GM06990 (cell line): ENCODE results near the genes MRTFB and PLA2G10.

GRCh38 chr16:11618058-11618786 lies 31.5 kb upstream of the LITAF start:
- RRBS, result no CpG with 5 or more reads among the region's 21 CpGs

DNA sequence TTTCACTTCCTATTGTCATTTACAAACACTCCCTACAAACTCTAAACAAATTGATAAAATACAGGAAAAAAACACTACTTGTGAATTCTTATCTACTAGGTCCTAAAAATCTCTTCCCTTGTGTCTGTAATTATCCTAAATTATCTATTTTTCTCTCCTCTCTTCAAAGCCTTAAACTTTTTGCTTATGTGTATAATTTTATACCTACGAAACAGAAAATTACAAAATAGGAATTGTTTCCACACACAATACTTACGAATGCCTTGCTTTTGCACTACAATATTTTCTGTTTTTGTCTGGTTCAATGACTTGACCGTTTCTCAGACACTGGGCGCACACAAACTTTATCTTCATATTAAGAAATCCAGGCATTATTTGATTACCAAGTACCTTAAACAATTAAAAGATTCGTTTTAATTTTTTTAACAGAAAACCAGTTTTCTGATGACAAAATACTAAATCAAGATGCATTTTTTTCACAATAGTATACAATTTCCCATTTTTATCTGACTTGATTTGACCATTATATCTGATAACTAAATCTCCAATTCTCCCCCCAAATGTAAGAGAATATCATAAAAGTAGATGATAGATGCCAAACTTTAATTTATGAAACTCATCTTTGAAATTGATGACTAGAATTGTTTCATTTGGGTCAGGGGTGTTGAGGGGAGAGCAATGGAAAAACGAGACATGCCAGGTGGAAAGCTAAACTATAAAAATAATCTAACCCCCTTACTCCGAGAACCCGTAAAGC lies 19.2 kb upstream of the TXNDC11 start:
- RRBS, result no CpG with 5 or more reads among the region's 8 CpGs

DNA sequence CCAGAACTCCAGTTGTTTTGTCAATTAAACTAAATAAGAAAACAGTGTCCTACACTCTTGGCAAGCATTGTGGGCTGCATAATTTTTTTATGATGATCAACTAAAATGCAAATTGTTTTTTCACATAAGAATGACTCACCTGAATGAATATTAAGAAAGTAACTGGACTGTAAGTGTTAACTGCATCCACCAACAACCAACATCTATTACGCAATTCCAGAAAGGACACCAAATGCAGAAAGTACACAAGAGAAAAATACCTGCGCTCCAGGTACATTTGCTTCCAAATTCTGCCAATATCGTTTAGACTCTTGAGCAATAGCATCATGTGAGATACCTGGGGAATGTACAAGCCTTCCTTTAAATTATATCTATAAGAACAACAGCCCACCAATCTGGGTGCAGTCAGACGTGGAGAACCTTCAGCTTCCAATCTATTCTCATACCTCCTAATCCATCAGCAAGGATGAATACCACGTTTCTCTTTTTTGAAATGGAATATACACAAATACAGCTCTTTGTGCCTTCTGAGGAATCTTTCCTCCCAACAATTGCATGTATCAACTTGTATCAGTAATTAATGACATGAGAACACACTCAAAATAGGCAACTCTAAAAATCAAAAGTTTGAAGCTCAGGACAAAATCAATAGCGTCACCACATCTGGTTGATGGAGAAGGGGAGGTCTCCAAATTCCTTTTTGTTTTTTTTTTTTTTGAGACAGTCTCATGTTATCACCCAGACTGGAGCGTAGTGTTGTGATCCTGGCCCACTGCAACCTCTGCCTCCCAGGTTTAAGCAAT lies 20.0 kb upstream of the TXNDC11 start:
- RRBS, result no CpG with 5 or more reads among the region's 7 CpGs

DNA sequence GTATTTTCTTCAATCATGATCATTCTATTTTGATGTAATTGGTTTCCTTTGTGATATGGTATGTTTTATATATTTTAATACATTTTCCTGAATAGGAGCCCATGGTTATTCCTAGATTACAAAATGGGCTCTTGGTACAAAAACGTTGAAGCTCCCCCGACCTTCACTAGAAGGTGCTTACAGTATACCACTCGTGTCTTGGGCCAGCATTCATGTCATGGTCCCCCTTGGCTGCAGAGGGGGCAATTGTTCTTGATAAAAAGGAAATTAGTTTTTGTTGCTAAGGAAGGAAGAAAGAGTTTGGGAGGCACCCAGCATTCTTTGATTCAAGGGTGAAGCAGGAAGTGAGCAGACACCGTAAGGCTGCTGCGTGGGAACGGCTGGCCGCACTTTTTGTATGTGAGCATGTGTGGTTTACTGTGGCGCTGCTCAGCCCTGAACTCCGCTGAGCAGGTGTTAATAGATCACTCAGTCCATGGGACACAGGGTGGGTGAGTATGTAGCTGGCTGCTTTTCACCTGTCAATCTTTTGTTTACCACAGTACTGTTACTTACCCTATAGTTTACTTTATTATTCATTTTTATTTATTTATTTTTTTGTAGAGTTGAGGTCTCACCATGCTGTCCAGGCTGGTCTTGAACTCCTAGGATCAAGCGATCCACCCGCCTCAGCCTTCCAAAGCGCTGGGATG lies 103.6 kb downstream of the SNX29 start:
- RRBS, result no CpG with 5 or more reads among the region's 12 CpGs

DNA sequence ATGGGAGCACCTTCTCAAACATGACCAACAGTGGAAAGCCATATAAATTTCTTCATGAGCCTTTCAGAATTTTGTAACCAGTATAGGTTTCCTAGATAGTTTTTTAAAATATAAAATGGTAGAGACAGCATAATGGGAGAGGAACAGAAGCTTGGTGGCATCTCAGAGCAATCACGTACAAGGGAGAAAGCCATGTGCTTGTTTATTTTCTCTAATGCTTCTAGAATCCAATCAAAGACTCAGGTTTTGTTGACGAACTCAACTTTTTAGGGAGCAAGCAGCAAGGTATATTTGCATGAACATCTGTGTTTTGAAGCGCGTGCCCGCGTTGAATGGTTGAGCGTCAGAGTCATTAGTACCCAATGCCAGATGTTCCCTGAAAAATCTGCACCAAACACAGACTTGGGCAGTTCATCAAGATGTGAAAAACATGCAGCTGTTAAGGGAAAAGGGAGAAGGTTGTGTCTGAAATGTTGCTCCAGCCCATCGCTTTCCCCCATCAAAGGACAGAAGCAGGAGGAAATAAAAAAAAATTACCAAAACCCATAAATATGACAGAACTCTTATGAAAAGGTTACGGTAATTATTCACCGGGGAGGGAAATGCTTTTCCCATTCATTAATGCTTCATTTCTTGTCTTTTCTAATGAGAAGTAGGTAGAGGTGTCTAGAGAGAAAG lies 170.4 kb downstream of the SNX29 start:
- RRBS, result no CpG with 5 or more reads among the region's 10 CpGs

DNA sequence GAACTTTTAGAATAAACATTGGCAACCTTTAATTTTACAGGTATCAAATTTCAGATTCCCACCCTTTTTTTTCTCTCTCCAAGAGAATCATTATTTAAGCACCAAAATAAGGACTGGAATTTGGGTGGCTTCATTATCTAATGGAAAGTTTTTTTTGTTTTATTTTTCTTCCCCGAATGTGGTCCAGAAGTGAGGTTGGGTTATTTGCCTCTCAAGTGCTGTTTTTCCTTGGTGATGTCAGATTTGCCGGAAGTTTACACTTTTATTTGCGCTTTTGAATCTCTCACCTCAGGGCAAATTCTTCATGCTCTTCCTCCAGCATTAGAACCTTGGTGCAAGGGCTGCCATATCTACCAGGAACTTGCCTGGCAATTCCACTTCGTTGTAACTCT lies 225.6 kb downstream of the SNX29 start:
- RRBS, result no CpG with 5 or more reads among the region's 4 CpGs

- RRBS, result no CpG with 5 or more reads among the region's 4 CpGs
These were observed 256.1 kb downstream of the SNX29 start for GRCh38 chr16:12232560-12233161.

DNA sequence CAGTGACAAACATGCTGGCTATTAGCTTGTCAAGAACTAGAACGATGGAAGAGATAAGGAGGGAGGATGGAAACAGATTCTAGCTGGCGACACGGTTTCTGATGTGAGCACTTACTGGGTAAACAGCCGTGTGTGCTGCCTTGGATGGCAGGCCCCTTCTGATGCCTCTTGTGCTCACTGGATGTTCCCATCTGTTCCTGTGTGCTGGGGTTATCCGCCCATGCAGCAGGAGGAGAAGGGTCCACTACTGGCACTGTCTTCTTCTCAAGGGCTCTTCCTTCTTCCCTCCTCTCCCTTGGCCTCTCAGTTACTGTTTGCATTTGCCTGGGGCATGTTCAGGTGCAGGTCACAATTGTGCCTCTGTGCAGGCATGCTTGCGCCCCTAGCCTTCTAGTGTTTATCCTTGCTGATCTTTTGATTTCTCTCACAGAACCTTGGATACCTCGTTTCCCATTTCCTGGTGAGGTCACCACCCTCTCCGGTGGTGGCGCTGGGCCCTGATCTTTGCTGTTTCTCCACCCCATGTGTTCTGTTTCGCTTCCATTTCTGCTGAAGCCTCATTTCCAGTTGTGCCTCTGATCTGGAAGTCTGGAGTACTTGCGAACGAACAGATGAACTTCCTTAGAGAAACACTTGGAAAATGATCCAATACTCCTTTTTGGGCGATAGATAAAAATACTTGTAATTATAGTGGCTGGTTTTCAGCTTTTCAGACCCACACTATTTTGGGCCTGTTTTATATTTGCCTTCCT lies 312.7 kb downstream of the SNX29 start:
- RRBS, result no CpG with 5 or more reads among the region's 13 CpGs

DNA sequence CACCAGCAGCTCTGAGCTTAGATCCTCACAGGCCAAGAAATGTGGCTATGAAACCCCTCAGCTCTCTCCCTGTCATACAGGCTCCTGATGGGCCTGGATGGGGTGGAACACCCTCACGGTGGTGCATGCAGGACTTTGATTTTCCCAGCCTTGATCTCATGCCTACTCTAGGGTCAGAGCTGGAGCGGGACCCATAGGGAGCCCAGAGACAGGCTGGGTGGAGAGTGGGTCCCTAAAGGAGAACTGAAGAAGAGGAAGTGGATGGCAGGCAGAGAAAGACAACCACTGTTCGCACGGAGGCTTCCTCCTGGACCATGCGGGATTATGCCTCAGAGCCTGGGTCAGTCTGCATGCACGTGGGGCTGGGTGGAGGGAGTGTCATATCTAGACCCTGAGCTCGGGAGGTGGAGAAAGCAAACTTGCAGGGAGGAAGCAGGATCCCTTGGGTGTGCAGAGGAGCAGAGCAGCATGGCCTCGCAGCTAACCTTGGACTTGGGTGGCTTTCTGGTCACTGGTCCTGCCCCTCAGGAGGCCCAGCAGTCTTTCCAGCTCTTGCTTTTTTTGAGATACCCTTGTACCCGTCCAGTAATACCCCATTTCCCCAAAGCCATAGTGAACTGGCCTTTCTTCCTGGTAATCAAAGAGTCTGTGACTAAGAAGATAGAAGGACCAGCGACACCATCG lies 344.3 kb downstream of the CPPED1 start:
- RRBS, result no CpG with 5 or more reads among the region's 11 CpGs

GRCh38 chr16:13061816-13062256 lies 160.4 kb downstream of the SHISA9 start:
- RRBS, result no CpG with 5 or more reads among the region's 8 CpGs

- RRBS, result no CpG with 5 or more reads among the region's 3 CpGs
These were observed 21.8 kb upstream of the ERCC4 start for GRCh38 chr16:13898023-13898696.

DNA sequence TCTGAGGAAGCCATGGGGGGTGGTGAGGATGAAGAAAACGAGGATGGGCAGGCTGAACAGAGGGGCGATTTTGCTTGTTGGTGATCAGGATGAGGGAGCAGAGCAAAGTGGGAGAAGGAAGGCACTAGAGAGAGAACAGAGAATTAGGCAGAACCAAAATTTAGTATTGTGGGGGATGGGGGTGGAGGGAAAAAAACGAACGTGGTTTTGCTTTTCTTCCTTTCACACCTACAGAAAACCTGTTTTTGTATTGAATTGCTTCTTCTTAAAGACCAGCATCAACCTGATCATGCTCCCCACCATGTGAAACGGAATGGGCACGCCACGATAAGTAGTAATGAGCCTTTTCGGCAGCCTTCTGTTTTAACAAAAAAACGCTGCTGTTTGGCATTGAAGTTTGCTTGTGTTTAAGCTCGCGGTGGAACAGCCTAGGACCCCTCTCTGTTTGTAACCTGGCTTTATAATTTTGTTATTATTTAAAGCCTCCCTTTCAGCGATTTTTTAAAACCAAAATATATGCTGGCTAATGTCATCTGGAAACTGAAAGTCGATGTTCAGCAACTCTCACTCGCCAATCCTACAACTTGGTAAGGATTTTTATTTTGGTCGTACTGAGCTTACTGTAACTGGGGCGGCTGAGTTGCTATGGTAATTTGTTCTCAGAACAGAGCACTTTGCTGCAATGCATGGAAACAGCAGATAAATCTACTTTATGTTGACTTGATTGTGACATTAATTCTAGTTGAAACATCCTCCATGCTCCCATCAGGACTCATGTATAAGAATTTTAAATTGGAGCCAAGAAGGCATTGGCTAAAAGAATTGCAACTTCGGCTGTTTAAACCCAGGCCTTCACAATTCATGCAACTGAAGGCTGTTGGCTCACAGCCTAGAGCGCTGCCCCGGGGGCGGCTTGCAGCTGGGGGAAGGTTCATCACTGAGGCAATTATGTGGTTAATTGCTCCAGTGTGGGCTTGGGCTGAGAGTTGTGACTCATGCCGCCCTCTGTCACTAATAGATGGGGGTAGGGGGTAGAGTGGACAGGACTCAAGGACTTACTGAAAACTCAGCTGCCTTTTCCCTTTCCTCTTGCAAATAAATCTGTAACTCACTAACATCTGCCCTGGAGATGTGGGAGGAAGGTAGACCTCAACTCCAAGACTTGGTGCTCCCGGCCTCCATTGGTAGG lies 37.0 kb downstream of the ERCC4 start:
- RRBS, result no CpG with 5 or more reads among the region's 22 CpGs

DNA sequence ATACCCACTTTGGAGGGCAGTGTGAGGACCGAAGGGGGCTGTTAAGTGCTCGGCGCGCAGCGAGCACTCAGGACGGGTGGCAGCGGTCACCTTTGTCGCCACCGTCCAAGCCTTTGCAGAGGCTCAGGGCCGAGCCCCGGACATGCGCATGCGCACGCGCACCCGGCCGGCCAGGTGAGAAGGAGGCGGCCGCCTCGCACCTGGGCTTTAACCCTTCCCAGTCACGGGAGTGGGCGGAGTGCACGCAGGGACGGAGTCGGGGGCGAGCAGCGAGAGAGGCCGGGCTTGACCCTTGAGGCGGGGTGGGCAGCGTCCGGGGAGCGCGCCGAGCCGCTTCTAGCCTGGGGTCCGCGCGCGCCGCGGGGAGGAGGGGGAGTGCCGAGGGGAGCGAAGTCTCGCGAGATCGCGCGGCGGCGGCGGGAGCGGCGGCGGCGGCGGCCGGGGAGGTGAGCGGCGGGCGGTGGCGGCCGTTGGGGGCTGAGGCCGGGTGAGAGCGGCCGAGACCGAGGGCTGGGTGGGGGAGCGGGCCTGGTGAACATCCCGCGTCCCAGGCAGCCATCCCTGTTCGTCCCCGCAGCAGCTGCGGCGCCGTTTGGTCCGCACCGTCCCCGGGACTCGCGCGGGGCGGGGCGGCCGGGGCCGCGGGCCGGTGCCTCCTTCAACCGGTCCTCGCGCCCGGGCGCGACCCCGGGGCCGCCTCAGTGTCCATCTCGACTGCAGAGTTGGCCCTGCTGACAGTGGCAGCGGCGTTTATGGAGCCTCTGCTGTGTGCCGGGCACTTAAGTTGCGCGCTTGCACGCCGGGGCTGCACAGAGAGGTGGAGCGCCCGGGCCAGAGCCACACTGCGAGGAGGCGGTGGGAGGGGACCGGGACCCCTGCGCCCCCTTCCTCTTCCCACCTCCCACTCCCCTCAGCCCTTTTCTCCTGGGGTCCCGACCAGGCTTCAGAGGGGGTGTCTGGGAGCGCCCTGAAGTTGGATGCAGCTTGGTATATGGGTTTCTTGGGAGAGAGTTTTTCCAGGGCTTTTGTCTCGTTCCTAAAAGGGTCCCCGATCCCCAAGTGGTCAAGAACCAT lies at the start of gene MRTFB:
MRTFB (plus strand) TSS at position 400 of the 1,074 bp plus-strand sequence.
- RRBS, result 3% methylated on average over 24 of the region's 112 CpGs

DNA sequence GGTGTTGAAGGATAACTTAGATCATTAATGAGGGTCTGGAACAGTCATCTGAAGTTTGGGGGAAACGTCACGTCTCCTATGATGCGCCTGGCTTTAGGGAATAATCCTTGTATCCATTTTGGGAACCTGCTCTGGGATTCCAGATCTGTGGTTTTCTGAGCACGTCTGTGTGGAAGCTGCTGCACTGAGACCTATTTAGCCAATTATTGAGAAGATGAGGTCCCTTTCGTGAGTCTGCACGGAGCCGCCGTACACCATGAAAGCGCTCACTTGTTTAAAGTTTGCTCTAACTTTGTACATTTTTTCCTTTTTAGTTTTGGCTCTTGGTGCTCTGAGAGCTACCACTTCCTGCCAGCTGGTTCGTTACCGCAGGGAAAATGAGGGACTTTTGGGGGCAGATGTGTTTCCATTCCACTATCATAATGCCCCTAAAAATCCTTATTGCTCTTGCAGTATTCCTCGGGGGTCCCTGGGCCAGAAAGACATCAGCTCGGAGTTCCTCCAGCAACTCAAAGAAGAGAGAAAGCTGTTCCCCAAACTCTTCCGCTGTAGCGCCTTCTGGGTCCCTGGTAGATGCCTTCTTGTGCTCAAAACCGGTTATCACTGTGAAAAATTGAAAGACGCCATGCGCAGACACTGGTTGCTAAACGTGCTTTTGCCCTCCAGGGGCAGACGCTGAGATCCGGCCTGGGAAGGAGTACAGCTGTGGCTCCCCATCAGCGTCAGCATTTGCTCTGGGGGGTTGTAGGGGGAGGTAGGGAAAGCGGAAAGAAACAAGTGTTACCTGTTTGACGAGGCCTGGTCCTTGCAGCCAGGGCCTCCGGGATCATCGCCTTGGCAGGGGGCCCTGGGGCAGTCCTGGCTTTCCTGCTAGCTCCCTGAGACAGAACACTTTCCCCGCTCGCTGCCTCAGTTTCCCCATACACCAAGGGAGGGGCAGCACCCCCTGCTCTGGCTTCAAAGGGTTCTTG lies 238.1 kb downstream of the MRTFB start:
- RRBS, result 8% methylated on average over 5 of the region's 28 CpGs

GRCh38 chr16:14310368-14311117 lies 239.4 kb downstream of the MRTFB start:
- RRBS, result 14% methylated on average over 4 of the region's 15 CpGs

GRCh38 chr16:14427462-14428137 lies 202.5 kb downstream of the PARN start:
- RRBS, result no CpG with 5 or more reads among the region's 11 CpGs

- RRBS, result 22% methylated on average over 2 of the region's 9 CpGs
These were observed 21.6 kb downstream of the PLA2G10 start for GRCh38 chr16:14672378-14673091.

DNA sequence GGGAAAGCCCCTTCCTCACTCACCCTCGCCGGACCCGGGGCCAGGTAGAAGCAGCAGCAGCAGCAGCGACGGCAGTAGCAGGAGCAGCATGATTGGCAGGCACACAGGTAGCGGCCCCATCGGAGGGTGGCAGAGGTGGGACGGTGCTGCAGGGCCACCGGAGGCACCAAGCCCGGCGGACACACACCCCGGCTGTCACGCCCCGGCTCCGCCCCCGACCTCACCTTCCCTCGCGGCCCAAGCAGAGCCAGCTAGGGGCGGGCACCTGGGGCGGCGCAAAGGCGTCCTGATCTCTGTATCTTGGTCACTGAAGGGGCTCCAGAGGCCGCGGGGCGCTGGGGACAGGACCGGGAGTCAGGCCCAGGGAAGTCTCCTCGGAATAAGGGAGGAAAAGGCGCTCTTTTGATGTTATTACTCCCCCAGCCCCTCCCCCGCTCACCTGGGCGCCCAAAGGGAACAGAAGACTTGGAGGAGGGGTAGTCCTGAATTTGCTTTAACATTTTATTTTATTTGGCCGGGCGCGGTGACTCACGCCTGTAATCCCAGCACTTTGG lies at the start of gene PLA2G10:
PLA2G10 (minus strand) TSS at position 199 of the 554 bp plus-strand sequence.
- RRBS, result no CpG with 5 or more reads among the region's 34 CpGs

GRCh38 chr16:15032482-15032966 lies 23.4 kb downstream of the NTAN1 start:
- RRBS, result no CpG with 5 or more reads among the region's 3 CpGs

DNA sequence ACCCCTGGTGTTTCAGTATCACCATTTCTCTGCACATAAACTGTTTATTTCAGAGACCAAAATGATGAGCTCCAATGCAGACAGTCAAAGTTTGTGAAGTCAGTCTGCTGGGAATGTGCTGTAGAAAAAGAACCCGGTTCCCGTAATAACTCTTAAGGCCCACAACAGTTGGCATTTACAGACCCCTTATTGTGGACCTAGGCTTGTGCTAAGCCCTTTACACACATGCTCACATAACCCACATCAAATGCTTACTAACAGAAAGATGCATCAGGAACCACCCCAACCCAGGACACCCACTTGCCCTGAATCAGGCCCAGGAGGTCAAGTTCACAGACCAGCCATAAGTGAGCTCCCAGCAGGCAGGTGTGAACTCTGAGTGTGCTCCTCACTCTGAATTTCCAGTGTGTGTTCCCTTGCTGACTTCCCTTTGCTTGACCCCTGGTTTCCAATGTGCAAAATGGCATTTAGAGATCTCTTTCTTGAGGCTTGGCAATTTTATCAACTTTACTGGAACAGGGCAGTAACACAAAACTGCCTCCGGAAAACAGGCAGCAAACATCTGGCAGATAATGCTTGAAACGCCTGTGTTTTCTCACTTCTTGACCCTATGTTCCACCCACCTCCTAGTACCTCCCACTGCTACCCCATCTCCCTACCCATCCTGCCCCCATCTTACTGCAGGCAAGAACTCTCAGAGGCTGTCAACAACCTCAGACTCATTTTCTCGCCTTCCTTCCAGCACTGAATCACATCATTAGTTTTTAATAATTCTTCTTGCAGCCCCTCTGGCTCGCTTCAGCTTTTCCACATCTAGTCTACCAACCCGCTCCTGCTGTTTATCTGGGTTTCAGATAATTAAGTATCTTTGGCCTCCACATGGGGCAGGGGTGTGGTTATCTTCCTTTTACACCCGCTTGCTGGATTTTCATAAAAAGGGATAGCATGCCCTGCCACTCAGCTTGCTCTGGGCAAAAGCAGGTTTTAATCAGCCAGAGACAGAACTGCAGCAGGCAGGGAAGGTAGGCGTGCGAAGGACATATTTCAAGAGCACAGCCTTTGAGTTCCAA lies 87.2 kb downstream of the BMERB1 start:
- RRBS, result no CpG with 5 or more reads among the region's 10 CpGs